A172 (cell line): ENCODE results near the genes SLC51A, PIGX and NCBP2AS2.

DNA sequence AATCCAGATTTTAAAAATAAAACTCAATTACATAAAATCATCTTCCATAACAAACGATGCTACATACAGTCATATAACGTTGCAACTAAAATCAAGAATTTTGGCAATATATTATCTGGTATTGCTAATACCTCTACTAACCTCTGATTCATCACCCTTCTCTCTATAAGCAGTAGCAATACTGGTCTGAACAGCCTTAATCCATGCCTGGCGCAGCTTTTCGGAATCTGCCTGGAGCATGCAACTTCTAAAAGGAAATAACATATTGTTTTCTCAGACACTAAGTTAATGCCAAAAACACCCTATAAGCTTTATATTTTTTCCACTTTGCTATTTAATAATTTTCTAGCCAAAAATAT is 35.4 kb upstream of the XXYLT1 start:
- RAMPAGE, long total RNA, result no peak

DNA sequence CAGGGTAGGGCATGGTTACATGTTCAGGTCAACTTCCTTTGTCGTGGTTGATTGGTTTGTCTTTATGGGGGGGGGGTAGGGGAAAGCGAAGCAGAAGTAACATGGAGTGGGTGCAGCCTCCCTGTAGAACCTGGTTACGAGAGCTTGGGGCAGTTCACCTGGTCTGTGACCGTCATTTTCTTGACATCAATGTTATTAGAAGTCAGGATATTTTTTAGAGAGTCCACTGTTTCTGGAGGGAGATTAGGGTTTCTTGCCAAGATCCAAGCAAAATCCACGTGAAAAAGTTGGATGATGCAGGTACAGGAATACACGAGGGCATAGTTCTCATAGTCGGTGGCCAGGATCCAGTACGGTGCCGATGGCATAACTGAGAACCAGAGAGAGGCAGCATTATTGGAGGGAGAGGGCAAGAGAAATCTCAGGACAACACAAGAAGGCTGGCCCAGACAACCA is 14.9 kb downstream of the APOD start:
- RAMPAGE, long total RNA, result no peak

DNA sequence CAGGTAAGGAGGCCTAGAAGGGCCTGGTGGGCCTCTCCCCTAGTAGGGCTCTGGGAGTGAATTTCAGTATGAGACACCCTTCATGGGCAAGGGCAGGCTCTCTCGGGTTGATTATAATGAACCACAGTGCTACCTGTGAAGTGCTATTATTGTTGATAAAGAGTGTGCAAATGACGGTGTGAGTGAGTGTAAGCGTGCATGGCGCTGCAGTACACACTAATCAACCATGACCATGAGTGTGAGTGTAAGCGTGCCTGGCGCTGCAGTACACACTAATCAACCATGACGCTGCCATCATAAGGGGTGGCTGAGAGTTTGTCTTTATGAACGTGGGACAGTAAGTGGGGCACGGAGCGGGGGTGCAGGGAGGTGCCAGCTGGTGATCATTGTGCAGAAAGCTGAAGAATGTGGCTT is 31.3 kb upstream of the APOD start:
- RAMPAGE, long total RNA, result no peak

GRCh38 chr3:195630293-195630719 is 46.6 kb upstream of the APOD start:
- RAMPAGE, long total RNA, result no peak

DNA sequence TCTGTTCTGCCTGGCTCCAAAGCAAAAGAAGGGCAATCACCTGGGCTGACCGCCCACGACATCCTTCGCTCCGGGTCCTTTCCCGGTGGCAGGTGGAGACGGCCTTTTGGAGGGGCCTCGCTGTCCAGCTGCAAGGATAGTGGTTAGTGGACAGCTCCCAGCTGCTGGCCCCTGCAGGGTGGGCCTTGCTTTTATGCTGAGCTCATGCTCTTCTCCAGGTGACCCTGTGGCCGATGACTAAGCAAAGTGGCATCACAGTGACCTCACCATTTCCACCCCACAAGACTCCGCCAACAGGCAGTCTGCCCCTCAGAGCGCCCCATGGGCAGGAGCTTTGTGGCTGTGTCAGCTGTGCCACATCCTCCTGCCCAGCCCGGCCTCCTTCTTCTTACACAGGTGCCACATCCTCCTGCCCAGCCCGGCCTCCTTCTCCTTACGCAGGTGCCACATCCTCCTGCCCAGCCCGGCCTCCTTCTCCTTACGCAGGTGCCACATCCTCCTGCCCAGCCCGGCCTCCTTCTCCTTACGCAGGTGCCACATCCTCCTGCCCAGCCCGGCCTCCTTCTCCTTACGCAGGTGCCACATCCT is 3.8 kb upstream of the MUC4 start:
- RAMPAGE, long total RNA, result no peak

- RAMPAGE, long total RNA, result no peak
These were observed 34.3 kb downstream of the TNK2 start for GRCh38 chr3:195874034-195874407.

- RAMPAGE, long total RNA, result no peak
These were observed 31.8 kb downstream of the TNK2 start for GRCh38 chr3:195876503-195877060.

DNA sequence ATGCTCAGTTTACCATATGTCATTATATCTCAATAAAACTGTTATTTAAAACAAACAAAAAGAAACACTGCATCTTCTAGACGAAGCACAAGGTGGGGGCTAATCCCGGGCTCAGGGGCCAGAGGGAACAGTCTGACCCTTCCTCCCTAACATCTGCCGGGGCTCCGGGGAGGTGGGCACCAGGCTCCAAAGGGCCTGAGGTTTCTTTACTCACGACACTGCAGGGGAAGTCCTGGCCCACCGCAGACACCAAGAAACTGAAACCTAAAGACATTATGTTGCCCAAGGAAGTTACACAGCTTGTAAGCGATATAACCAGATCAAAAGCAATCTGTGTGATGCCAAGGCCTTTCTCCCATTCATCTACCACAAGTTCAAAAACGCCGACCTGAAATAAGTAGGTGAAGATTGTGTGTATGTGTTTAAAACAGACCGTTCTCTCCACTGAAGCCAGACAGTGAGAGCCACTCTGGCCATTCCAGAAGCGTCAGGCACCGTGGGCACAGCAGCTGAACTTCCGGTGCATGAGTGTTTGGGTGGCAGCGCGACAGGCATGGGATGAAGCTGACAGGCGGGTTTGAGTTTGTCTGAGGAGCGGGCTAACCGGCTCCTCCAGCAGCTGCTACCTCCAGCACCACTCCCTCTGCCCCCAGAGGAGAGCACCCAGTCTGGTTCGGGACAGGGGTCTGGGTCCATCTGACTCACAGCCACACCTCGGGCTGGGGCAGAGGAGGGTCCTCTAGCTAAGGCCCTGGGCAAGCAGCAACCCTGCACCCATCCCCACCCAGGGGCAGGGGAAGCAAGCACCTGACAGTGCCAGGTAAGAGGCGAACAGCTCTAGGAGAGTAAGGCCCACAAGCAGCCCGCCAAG is 1.4 kb downstream of the TNK2 start:
- RAMPAGE, long total RNA, result no peak

DNA sequence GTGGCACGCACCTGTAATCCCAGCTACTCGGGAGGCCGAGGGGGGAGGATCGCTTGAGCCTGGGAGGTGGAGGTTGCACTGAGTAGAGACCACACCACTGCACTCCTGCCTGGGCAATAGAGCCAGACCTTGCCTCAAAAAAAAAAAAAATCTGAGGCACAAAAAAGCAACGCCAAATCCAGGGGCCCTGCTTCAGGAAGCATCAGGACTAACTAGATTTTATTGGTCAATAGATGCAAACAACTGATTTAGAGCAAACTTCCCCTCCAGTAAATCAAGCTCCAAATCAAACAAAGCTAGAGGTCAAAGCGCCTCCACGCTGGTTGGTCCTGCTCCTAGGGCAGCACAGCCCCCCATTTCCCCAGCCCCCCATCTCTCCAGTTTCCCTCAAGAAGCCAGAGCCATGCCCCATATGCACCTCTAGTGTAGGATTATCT is 3.0 kb upstream of the TNK2 start:
- RAMPAGE, long total RNA, result no peak

DNA sequence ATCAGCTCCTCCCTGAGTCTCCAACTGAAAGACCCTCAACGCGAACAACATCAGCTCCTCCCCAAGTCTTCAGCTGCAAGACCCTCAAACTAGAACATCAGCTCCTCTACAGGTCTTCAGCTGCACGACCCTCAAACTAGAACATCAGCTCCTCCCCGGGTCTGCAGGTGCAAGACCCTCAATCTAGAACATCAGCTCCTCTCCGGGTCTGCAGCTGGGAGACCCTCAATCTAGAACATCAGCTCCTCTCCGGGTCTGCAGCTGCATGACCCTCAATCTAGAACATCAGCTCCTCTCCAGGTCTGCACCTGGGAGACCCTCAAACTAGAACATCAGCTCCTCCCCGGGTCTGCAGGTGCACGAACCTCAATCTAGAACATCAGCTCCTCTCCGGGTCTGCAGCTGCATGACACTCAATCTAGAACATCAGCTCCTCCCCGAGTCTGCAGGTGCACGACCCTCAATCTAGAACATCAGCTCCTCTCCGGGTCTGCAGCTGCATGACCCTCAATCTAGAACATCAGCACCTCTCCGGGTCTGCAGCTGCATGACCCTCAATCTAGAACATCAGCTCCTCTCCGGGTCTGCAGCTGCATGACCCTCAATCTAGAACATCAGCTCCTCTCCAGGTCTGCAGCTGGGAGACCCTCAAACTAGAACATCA is 36.2 kb upstream of the TNK2 start:
- RAMPAGE, long total RNA, result no peak

DNA sequence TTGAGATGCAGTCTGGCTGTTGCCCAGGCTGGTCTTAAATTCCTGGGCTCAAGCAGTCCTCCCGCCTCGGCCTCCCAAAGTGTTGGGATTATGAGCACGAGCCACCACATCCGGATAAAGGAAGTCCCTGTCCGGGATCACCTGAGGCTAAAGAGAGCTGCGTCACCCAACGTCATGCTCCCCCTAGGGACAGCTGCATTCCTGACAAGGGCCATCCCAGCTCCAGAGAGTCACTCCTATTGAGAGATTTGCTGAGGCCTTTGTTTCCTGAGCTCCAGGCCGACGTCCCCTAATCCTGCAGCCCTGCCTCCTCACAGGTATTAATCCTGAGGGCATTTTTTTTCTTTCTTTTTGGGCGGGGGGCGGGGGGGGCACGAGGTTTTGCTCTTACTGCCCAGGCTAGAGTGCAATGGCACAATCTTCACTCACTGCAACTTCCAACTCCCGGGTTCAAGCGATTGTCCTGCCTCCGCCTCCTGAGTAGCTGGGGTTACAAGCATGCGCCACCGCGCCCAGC is 28.6 kb upstream of the TFRC start:
- RAMPAGE, long total RNA, result no peak

GRCh38 chr3:196122958-196123373 is 41.1 kb upstream of the TFRC start:
- RAMPAGE, long total RNA, result no peak

- RAMPAGE, long total RNA, result no peak
These were observed at the start of gene SLC51A for GRCh38 chr3:196216082-196217115. TSS of gene SLC51A (plus strand) at chr3:196216534.

DNA sequence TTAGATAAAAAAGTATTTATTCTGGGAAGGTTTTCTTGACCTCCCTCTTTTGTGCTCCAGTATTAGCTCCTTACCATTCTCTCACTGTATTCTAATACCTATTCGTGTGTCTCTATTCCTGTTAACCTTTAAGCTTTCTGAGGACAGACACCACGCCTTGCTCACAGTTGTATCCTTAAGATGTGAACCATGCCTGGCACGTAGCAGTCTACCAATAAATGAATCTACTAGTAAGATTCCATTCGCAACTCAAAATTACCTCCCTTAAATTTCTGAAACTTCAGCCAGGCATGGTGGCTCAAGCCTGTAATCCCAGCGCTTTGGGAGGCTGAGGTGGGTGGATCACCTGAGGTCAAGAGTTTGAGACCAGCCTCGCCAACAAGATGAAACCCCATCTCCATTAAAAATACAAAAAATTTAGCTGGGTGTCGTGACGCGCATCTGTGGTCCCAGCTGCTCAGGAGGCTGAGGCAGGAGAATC is 6.4 kb downstream of the UBXN7 start:
- RAMPAGE, long total RNA, result no peak

- RAMPAGE, long total RNA, result no peak
These were observed 16.1 kb downstream of the RNF168 start for GRCh38 chr3:196487478-196487892.

DNA sequence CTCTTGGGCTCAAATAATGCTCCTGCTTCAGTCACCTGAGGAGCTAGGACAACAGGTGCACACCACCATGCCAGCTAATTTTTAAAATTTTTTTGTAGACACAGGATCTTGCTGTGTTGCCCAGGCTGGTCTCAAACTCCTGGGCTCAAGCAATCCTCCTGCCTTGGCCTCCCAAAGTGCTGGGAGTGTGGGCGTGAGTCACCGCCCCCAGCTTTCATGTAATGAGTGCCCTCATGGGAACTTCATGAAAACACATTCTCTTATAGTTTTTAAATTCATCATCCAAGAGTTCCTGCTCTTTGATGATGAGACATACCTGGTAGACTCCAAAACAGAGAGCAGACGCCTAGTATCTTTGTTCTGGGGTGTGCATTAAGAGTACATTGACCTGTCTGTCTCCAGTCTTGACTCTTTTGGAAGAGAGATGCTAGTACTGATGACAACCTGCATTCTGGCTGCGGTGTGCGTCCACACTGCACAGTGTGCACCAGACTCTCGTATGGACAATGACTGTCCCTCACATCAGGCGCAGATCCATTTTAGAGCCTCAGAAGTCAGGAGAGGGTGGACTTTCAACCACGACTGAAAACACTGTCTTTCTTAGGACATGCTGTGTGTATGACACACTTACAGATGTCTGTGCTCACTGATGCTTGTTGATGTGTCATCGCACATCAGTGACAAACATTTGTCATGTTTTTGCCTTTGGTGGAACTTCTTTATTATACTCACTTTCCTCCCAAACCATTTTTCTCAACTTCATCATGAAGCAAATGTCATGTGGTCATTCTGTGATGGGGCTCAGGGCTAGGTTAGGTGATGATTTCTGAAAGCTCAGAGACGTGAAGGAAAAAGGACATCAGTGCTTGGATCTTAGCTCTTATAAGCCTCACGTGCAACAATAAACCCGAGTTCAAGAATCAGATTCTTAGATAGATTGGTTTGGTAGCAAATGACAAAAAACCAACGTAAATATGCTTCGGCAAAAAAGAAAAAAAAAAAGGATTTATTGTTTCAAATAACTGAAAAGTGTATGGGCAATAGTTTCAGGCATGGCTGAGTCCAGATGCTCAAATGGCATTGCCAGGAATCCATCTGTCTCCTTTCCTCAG is 2.2 kb downstream of the NRROS start:
- RAMPAGE, long total RNA, result no peak

DNA sequence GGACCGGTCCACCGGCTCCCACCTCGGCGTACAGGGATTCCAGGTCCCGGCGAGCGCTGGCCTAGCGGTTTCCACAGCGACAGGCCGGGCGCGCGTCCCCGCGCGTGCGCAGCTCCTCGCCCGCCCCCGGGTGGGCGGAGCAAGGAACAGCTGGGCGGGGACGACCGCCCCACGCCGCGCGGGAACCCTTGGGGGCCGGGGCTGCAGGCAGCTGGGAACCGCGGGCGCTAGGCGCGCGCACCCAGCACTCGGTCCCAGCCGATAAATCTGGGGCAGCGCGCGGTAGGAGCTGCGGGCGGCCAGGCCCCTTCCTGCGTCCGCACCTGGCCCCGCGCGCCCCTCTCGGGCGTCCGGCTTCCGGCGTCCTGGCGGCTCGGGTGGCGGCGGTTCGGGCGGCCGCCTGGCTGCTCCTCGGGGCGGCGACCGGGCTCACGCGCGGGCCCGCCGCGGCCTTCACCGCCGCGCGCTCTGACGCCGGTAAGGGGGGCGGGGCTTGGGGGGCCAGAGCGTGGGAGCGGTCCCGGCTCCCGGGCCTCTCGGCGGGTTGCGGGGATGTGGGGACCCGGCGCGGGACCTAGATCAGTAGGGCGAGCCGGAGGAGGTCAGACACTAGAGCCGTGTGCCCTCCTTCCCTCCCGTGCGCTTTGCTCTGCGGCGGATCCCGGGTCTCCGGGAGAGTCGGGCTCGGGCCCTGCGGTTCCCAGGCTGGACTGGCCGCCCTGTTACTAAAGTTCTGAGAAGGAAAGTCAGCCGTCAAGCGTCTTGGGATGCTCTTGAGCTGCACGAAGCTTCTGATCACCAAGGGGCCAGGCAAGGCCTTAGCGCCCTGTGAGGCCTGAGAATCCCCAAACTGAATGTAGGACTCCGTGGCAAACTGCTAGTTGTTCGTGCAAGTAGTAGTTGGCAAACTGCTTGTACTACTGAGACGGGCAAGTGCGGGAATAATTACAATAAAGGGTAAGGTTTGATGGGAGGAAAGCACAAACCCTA is at the start of gene PIGX:
PIGX (plus strand) TSS at position 210 of the 990 bp plus-strand sequence.
- RAMPAGE, long total RNA, result no peak

DNA sequence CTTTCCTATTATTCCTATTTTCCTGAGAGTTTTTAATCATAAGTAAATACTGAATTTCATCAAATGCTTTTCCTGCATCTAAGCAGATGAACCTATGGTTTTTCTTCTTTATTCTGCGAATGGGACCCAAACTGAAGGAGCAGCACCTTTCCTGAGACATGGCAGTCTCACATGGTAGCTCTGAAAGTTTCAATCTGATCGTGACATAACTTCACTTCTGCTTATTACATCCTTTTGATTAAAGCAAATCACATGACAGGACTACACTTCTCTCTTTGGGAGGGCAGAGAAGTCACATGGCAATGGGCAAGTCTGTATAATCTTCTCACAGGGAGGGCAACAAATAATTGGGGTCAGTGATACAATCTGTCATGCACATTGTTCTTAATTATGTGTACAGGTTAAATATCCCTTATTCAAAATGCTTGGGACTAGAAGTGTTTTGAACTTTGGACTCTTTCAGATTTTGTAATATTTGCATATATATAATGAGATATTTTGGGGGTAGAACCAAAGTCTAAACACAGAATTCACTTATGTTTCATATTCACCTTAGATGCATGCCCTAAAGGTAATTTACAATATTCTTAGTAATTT is 21.6 kb downstream of the NCBP2 start:
- RAMPAGE, long total RNA, result no peak

GRCh38 chr3:196942625-196942733 is at the start of gene NCBP2AS2:
TSS of gene NCBP2AS2 (plus strand) at chr3:196942674.
- RAMPAGE, long total RNA, result no peak

GRCh38 chr3:196944008-196945194 is 1.9 kb downstream of the NCBP2AS2 start:
- RAMPAGE, long total RNA, result no peak